Mesenteric fat pad (tissue), 1 donor: Measurements from ENCODE around the genes TMEM219, C16orf92, PPP4C, TBX6 and SULT1A3.

GRCh38 chr16:29924925-29925597 lies 965 bp downstream of the KCTD13 start:
- PRO-cap, result no peak

DNA sequence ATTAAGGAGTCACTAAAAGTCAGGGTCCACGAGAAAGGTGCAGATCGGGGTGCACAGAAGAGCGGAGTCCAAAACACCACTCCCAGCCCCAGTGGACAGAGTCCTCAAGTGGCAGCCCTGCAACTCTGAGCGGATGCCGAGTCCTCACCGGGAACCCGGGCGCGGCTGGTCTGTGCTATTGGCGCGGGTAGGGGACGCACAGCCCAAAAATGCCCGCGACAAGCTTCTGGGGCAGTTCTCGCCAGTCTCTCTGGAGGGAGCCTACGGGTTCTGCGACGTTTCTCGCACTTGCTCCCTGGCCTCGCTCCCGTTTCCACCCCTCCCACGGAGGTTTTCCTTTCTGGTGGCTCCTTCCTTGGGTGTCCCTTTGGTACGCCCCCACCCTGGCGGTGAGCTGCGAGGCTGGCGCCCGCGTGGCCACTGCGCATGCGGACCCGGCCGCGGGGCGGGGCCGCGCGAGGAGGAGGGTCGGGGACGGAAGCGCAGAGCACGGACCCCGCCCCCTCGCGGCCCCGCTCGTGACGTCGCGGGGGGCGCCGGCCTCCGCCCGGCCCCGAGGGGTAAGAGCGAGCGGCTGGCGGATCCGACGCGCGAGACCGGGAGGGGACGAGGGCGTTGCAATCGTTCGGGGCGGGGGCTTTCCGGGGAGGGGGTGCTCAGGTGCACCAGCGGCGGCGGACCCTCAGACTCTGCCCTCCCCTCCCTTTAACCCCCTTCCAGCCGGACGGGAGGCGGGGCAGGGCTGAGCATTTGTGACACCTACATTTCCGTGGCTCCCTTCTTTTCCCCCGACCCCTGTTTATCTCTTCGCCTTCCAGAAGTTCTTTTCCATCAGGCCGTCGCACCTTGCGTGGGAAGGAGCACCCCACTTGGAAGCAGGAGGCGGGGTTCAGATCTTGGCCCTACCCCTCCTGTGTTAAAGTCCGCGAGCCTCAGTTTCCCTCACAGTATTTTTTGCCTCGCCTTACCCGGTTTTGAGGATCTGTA lies at the start of gene TMEM219:
TSS of gene TMEM219 (plus strand) at position 507 of the 987 bp plus-strand sequence.
- PRO-cap, result unidirectional peak, plus-strand start at position 550 of the sequence

DNA sequence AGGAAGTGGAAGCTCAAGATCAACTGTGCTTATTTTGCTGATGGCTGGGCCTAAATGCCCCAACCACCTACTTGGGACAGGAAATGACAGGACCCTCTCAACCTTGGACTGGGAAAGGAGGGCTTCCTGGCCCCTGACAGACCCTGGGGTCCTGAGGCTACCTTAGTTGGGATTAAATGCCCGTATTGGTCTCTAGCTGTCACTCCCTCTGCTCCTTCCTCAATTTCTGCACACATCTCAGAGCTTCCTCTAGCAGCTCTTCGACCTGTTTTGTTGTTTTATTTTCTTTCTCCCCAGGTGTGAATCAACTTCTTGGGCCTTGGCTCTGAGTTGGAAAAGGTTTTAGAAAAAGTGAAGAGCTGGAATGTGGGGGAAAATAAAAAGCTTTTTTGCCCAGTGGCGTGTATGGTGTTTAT lies 1.0 kb upstream of the TAOK2 start:
- PRO-cap, result no peak

- PRO-cap, result no peak
Observed at GRCh38 chr16:29982501-29983391, 9.1 kb downstream of the TAOK2 start.

DNA sequence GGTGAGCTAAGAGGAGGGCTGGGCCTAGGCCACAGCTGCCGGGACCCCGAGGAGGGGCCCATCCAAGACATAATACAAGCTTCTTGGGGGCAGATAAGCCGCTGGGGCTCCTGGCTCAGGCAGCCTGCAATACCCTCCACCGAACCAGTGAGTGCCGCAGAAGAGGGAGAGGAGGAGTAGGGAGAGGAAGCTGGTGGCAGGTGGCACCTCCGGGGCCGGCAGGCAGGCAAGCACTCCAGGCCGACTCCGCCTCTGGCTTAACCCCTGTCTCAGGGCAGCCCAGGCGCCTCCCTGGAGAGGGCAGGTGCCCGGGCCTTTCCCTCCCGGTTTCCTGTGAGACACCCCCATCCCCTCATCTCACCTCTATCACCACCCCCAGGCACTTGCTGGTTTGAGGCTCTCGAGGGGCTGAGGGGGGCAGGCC lies 6.2 kb downstream of the DOC2A start:
- PRO-cap, result no peak

GRCh38 chr16:30023023-30023677 lies at the start of gene C16orf92:
Gene C16orf92, plus strand, starts transcription at chr16:30023198.
- PRO-cap, result no peak

DNA sequence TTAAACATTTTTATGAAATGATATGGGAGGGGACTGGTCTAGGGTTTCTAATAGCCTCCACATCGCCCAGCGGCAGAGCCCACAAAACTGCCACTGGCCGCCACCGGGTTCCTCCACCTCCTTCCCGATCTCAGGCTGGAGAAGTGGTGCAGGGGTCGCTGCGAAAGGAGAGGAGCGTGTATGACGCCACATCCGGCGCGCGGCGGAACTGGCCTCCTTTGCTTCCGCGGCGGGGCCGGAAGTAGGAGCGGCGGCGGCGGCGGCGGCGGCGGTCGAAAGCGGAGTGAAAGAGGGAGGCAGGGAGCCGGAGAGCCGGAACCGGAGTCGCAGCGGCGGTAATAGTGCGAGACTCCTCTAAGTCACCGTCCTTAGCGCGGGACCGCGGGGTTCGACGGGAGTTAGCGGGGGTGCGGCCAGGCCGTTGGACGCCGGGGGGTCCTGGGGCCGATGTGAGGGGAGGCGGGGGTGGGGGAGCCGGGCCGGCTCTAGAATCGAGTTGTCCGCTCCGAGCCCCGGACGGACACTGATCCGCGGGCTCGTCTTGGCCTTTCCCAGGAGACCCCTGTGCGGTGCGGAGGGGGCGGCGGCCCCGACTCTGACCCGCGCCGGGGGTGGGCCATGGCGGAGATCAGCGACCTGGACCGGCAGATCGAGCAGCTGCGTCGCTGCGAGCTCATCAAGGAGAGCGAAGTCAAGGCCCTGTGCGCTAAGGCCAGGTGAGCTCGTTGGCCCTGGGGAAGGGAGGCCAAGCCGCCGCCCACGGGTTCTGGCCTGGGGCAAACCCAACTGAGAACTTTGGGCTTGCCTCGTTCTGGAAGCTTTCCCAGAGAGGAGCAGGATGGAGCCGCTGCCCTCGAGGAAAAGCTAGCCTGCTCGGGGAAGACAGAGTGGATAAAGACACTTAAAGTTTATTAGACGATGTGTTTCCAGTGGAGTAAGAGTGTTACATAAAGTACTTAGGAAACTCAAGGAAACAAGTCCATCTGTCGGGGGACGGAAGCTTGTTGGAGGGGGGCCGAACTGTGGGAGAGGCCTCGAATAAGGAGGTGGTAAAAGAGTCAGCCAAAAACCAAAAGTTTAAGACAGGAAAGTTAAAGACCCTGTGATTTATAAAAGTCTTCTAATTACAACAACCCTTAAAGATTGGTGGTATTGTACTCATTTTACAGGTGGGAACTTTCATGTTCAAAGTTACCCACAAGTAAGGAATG lies at the start of gene PPP4C:
TSS of gene PPP4C (plus strand) at position 235 of the 1,211 bp plus-strand sequence.
- PRO-cap, result bidirectional peak, plus-strand start at position 244 of the sequence, minus-strand start at position 137 of the sequence

DNA sequence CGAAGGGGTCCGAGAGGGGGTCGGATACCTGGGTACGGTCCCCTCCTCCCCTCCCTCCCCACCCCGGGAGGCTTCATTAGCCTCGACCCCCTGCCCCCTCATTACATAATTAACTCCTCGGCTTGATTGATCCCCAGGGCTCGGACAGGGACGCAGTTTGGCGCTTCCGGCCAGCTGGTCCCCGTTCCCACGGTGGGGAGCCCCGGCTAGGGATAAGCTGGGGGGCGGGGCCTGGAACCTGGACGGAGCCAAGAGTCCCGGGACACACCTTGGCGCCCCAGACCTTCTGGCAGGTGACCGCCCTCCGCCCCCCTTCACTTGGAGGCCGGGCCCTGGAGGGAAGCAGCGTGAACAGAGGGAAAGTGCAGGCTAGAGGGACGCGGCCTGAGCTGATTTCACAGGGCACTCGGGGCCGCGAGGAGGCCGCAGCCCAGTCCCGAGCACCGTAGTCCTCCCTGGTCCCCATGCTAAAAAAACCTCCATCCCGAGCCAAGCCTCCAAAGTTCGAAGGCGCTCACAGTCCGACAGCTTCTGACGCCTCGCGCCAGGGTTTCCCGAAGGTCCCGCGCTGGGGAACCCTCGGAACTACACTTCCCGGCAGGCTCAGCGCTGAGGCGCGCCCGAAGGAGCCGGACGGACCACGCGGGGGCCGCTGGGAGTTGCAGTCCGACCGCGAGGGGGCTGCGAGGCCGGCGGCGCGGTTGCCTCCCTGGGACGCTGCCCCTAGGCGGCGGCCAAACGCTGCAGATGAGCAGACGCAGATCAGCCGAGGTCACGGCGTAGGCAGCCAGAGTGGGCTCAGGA lies at the start of gene TBX6:
TSS of gene TBX6 (minus strand) at position 570 of the 804 bp plus-strand sequence.
- PRO-cap, result no peak

GRCh38 chr16:30092159-30093174 lies 743 bp upstream of the TBX6 start:
- PRO-cap, result no peak

DNA sequence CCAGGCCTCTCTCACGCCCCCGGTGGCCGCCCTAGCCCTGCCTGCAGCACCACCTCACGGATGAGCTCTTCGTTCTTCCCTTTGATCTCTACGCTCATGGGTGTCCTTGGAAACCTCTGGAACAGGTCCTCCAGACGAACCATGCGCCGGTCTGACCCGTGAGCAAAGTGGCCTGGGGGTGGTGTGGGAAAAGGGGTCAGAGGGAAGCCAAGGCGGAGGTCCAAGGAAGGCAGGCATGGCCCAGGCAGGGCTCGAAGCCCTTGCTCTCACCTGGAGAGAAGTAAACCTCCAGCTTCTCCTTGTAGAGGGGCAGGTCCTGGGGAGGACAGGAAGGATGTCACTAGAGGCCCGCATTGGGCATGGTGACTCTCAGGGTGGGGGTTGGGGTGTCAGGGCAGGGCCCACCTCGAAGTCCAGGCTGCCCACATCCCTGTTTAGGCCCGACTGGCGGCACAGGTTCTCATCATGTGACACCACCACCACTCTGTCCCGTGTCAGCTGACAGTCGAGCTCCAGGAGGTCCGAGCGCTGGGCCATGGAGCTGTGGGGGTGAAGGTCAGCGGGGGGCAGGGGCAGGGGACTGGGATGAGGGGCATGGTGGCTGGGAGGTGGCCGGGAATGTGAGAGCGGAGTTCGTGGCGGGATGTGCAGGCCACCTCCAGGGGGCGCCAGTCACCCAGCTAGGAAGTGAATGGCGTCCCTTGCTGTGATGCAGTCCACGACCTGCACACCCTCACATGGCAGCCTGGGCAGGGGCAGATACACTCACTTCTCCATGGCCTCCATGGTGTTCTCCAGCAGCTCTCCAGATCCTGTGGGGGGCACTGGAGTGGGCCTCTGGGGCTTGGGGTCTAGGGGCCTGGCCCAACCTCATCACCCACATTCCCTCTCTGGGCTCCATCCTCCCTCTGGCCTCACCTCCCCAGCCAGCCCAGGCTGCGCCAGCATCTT lies 809 bp downstream of the GDPD3 start:
- PRO-cap, result no peak

GRCh38 chr16:30182690-30182961 lies 776 bp upstream of the CORO1A start:
- PRO-cap, result no peak

GRCh38 chr16:30184380-30185091 lies 1.1 kb downstream of the CORO1A start:
- PRO-cap, result no peak

DNA sequence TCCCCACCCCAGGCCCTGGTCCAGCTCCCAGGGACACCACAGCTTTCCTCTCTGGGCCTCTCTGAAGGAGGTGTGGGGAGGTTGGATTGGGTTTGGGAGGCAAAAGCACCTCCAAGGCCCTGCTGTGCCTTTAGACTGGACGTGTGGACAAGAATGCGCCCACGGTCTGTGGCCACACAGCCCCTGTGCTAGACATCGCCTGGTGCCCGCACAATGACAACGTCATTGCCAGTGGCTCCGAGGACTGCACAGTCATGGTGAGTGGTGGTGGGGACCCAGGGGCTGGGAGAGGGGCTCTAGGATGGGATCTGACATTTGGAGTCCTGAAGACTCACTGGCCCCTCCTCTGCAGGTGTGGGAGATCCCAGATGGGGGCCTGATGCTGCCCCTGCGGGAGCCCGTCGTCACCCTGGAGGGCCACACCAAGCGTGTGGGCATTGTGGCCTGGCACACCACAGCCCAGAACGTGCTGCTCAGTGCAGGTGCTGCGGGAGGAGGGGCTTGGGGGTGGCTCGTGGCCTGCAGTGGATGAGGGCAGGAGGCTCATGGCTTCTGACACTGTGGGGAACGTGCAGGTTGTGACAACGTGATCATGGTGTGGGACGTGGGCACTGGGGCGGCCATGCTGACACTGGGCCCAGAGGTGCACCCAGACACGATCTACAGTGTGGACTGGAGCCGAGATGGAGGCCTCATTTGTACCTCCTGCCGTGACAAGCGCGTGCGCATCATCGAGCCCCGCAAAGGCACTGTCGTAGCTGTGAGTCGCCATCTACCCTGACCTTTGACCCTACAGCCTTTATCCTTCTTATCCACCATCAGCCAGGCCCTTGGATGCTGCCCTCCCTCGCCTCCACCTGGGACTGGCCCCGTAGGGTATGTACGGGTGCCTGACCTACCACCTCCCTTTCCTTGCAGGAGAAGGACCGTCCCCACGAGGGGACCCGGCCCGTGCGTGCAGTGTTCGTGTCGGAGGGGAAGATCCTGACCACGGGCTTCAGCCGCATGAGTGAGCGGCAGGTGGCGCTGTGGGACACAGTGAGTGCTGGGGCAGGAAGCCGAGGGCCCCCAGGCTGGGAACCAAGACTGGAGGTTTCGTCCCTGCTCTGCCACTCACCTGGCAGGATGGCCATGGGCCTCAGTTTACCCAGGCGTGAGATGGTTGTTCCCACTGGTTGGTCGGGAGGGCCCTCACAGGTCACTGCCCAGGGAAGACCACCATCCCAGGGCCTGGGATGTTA lies 3.5 kb downstream of the CORO1A start:
- PRO-cap, result no peak

DNA sequence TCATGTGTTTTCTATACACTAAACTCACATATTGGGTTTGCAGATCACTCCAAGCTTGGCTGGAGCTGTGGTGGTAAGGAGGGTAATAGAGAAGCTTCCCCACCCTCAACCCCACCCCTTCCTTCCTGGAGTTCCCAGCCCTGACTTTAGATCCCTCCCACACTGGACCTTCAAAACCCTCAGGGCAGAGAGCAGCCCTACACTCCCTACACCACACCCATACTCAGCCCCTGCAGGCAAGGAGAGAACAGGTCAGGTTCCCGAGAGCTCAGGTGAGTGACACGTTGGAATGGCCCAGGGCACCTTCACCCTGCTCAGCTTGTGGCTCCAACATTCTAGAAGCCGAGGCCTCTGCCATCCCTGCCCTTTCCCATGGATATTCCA lies at the start of gene SULT1A3:
TSS of gene SULT1A3 (plus strand) at position 200 of the 384 bp plus-strand sequence.
- PRO-cap, result no peak

- PRO-cap, result no peak
Observed at GRCh38 chr16:30356225-30357097, 1.4 kb upstream of the CD2BP2 start.

DNA sequence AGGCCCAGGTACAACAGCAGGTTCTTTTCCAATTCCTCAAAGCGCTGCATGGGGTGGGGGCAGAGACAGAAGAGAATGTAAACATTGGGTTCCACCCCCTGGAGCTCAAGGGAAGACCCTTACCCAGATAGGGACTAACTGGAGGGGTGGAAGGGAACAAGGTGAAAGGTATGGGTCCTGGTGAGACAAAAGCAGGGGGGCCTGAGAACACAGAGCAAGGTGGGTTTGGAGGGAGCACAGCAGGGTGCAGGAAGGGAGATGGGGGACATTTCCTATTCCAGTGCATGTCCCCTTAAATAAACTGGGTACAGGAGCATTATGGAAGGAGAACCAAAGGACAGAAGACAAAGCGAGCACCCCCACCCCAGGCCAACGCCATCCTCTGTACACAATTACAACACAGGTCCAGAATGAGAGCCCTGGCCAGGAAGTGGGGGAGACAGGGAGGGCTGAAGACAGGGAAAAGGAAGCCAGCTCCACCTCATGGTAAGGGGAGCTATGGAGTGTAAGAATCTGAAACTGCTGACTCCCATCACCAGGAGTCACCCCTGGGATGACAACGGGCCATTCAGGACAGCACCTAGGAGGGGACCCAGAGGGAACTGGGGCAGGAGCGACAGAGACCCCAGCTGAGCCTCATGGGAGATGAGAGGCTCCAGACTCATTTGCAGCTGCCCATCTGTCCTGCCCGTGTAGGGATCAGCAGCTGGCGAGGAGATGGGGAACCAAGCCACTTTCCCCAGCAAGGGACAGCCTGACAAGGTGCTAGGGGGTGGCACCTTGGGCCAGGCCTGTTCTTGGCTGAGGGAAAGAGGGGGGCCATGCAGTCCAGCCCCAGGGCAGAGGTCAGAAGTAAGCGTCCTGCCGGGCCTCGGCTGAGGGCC lies 2.2 kb upstream of the CD2BP2 start:
- PRO-cap, result no peak

- PRO-cap, result no peak
Observed at GRCh38 chr16:30399588-30399833, 4.3 kb downstream of the ZNF48 start.

- PRO-cap, result no peak
Observed at GRCh38 chr16:30535207-30535681, 586 bp upstream of the ZNF747 start.

- PRO-cap, result no peak
Observed at GRCh38 chr16:30555918-30556638, 2.1 kb downstream of the ZNF764 start.

- PRO-cap, result no peak
Observed at GRCh38 chr16:30650074-30650633, 606 bp upstream of the PRR14 start.